ENCODE measurements around a stretch of chr10.

DNA sequence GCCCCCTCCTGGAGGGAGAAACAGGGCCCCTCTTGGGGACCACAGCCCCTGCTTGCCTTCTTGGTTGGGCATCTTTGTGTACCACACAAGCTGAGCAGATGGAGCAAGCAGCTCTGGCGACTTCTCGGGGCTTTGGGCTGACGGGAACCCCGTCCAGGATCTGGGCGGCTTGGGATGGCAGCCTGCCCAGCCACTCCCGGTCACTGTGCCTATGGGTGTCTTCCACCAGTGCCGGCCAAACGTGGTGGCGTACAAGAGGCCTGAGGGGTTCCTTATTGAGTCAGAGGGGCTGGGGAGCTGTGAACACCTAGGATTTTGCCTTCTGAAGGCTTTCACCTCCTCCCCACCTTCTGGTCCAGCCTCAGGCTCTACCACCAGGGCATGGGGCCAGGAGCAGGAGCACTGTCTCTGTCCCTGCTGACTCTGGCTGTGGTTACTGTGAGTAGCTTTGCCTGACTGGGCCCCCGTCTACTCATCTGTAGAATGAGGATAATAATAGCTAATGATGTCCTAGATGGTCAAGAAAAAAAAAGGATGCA, 71.8 kb upstream of the PPIF start:
- PRO-cap = no peak

DNA sequence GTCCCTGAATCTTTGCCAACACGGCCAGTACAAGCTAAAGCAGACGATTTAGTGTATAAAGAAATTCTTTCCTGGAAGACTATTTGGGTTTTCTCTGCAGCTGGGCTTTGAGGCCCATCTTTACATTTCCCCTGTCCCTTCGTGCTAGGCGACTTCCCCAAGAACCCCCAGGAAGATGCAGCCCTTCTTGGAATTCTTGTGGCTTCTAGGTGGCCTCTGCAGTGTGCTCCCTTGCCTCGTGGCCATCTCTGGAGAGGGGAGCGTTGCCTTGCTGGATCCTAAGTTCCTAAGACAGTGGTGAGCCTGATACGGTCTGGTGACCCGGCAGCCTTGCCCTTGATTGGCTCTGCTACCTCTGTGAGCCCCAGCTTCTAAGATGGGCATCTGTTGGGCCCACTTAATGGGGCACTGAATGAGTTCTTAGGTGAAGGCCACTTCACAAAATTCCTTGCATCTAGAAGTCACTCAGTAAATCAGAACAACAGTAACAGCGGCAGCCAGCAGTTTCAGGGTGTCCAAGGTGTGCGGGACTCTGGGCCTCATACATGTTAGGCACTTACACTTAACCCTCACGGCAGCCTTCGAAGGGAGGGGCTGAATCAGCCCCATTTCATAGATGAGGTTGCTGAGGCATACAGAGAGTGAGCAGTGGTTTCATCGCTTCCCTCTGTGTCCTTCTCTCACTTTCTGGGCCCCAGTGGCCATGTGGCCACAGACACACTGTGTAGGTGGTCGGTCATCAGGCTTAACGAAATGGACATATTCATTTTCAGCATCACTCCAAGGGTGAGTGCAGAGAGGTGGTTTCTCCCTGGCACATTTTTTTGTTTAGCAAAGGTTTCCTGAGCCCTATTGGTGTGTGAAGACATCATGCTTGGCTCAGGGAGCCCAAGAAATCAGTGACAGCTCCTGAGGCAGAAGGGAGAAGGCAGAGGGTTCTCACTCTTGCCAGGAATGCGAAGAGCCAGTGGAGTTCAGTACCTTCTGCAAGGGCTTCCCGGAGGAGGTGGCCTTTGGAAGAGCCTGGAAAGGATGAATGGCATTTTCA, 62.1 kb upstream of the PPIF start:
- PRO-cap = no peak

GRCh38 chr10:79287874-79288967, 59.0 kb upstream of the PPIF start:
- PRO-cap = no peak

GRCh38 chr10:79335371-79336232, 11.7 kb upstream of the PPIF start:
- PRO-cap = no peak

DNA sequence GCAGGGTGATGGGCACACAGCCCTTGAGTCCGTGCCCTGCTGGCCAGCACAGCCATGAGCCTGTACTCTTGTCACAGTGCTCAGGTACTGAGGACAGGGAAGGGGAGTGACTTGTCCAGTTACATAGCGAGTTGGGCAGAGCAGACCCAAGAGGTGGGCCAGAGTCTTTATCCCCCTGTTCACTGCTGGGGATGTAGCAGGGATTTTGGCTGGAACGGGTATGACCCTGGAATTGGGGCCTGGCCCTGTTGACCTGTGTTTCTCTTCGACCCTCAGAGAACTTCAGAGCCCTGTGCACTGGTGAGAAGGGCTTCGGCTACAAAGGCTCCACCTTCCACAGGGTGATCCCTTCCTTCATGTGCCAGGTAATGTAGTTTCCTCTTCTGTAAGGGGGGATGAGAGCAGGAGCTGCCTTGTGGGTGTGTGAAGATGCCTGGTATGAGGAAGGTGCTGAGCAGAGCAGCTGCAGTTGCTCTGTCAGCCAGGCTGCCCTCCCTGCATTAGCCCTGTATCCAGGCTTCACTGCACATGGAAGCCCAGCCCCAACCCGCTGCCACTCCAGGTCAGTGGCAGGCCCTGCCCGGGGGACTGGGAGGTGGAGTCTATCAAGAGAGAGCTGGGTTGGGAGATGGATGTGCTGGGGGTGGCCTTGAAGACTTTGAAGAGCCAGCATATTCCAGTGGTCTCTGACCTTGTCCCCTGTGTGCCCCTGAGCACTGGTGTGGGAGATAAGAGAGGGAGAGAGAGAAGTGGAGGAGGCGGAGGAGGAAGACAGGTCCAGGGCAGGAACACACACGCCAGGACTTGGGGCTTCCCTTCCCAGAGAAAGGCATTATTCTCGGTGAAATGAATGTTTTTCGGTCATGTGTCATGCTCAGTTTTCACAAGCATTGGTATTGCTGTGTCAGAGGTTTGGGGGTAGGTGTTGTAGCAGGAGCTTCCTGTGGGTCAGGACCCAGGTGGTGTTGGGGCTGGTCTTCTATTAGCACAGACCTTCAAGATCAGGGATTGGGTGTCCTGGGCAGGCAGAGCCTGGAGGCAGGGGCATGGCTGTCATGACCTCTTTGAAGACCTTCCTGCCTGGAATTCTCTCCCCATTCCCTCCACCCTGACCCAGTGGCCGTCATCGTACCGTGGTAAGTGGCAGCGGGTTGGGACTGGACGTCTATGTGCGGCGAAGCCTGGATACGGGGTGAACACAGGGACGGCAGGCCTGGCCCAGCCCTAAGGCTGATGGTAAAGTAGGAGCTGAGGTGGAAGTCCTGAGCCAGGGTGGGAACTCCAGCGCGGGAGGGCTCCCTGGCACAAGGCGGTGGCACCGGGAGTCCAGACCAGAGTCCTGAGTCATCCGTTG, 2.6 kb downstream of the PPIF start:
- PRO-cap = no peak

DNA sequence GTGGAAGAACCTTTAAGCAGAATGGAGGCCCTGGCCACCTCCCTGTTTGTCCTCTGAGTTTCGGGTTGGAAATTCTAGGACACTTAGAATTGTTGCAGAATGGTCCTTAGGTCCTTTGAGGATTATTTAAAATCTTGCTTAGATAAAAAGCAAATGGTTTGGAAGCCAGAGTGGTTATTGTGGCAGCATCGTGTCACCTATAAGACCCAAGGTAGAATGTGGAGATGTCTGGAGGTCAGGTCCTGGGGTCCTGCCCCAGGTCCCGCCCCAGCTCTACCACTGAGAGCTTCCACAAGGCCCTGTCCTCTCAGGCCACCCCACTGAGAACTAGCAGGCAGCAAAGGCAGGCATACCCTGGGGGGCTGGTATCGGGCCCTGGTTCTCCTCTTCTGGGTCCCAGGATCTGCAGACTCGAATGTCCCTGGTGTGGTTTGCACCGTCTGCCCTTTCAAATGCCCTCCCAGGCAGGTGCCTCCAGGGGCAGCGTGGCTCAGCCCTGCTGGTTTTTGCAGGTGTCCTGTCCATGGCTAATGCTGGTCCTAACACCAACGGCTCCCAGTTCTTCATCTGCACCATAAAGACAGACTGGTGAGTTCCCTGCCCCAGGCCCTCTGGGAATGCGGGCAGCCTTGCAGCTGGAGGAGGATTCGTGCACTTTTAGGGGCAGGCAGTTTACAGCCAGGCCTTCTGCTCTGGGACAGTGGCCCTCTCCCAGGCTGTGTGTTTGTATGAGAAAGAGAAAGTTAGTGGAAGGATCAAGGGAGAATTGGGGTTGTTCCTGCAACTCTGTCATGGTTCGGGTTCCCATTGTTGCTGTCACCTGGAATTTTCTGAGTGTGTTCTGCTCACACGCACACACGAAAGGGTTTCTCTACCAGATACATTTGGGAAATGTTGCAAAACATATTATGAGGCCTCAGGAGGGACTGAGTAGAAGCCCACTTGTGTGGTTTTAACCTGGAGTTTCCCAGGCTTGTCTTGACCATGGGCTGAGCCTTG, 4.8 kb downstream of the PPIF start:
- PRO-cap = no peak

- PRO-cap = no peak
Observed at GRCh38 chr10:79381622-79382308, 34.5 kb downstream of the PPIF start.

- PRO-cap = unidirectional peak, plus-strand start at chr10:79444317; unidirectional peak, plus-strand start at chr10:79444532; unidirectional peak, plus-strand start at chr10:79444595; bidirectional peak, plus-strand start at chr10:79445016, minus-strand start at chr10:79444916
Observed at GRCh38 chr10:79444254-79445176, 909 bp downstream of the ZCCHC24 start.

- PRO-cap = no peak
Observed at GRCh38 chr10:79947827-79948415, 984 bp downstream of the SFTPD start.

GRCh38 chr10:80135820-80136568, 3.5 kb downstream of the PLAC9 start:
- PRO-cap = no peak

- PRO-cap = no peak
Observed at GRCh38 chr10:80144306-80145450, 12.1 kb downstream of the PLAC9 start.

DNA sequence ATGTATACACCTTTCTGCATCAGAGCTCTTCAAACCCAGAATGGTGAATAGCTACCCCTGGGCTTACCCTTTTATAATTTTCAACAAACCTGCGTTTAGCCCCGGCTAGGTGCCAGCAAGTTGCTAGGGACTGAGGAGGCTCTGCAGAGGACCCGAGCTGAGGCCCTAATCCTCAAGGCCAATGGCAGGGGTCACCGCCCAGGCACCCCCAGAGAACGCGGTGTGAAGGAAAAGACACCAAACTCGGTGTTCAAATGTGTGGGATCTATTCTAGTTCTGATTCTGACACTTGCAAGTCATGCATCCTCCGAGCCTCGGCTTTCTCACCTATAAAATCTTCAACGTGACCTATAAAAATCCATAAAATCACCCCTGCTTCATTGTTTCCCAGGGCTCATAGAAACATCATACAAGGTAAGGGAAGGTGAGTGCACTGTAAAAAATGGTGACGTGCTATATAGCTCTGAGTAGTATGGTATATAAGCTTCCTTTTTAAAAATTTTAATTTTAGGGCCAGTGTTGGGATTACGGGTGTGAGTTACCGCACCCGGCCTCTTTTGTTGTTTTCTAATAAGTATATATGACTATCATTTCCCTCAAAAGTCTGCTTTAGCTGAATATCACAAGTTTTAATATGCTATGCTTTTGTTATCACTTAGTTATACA, 2.6 kb upstream of the ANXA11 start:
- PRO-cap = unidirectional peak, minus-strand start at position 319 of the sequence; bidirectional peak, plus-strand start at position 510 of the sequence, minus-strand start at position 319 of the sequence

GRCh38 chr10:80265601-80266513, 23.6 kb downstream of the MAT1A start:
- PRO-cap = no peak

GRCh38 chr10:80472251-80473022, 18.3 kb downstream of the TSPAN14 start:
- PRO-cap = no peak

DNA sequence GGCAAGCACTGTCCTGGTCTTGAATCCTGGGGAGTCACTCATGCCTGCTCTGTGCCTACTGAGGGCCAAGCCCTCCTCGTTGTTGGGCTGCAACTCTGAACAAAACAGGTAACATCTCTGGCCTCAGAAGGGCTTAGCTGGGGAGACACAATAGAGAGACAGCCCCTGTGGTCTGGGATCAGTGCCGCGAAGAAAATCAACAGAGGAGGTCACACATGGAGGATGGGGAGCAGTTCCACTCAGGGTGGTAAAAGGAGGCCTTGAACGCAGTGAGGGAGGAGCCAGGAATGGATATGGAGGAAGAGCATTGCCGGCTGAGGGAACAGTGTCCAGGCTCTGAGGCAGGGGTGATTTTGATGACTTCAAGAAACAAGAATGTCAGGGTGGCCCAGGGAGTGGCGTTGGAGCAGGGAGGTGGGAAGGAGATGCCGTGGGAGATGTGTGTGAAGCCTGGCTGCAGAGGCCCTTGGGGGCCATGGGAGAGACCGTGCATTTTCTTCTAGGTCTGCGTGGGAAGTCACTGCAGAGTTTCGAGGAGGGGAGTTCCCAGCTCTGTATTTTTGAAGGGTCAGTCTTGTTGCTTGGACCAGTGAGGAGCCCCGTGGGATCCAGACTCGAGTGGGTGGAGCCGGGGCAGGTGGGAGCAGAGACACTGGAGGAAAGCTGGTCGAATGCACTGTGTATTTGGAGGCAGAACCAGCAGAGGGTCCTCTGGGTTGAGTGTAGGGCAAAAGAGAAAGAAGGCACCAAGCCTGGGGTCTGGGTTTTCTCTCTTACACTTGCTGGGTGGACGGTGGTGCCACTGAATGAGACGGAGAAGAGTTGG, 35.7 kb upstream of the SH2D4B start:
- PRO-cap = no peak

DNA sequence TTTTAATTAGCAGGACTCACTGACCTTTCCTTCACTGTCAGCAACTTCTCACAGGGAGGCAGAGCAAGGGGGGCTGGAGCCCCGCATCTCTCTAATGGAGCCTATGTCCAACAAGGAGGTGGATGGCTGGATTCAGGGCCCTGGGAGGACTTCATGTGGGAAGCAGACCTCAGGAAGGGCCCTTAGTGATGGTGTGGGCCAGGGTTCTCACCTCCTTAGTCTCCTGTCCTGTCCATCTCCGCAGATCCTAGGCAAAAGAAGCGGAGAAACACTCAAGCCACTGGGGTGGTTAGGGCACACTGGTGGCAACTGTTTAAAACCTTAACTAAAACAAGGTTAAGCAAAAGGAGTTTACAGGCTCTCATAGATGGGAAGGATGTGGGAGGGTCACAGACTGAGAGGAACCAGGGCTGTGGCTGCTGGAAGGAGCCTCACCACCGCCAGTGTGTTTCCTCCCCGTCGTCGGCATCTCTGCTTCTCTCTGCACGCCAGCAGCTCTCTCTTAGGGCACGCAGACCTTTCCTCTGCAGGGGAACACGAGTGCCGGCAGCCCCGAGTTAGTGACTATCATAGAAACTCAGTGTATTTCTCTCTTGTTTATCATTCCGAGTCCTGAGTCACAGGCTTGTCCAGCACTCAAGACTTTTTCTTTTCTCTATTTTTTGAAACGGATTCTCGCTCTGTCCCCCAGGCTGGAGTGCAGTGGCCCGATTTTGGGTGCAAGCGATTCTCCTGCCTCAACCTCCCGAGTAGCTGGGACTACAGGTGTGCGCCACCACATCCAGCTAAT, 8.2 kb upstream of the SH2D4B start:
- PRO-cap = unidirectional peak, minus-strand start at position 473 of the sequence

GRCh38 chr10:80540944-80541977, 3.6 kb downstream of the SH2D4B start:
- PRO-cap = no peak

- PRO-cap = no peak
Observed at GRCh38 chr10:82432309-82432731, 557.3 kb downstream of the NRG3 start.

DNA sequence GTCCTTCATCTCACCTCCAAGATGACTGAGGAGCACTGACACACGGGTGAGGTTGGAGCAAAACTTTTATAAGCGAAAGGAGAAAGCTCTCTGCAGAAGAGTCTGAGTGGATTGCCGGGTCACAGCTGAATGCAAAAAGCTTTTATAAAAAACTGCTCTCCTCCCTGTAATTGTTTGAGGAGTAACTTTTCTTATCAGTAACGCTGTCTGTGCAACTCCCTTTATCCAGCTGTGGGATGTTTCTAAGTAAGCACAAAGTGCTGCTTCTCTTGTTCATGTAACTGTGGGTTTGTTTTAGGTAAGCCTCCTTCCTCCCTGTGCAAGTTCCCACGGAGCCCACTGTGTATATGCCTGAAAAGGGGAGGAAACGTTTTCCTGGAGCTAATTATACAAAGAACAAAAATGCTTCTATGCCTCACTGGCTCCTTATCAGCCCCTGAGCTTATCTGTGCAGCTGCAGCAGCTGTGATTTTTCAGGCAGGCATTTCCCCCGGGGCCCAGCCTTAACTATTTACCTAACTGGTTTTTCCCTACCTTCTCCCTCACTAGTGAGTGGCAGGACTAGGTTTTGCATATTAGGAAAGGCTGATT, 593.5 kb upstream of the GHITM start:
- PRO-cap = no peak

DNA sequence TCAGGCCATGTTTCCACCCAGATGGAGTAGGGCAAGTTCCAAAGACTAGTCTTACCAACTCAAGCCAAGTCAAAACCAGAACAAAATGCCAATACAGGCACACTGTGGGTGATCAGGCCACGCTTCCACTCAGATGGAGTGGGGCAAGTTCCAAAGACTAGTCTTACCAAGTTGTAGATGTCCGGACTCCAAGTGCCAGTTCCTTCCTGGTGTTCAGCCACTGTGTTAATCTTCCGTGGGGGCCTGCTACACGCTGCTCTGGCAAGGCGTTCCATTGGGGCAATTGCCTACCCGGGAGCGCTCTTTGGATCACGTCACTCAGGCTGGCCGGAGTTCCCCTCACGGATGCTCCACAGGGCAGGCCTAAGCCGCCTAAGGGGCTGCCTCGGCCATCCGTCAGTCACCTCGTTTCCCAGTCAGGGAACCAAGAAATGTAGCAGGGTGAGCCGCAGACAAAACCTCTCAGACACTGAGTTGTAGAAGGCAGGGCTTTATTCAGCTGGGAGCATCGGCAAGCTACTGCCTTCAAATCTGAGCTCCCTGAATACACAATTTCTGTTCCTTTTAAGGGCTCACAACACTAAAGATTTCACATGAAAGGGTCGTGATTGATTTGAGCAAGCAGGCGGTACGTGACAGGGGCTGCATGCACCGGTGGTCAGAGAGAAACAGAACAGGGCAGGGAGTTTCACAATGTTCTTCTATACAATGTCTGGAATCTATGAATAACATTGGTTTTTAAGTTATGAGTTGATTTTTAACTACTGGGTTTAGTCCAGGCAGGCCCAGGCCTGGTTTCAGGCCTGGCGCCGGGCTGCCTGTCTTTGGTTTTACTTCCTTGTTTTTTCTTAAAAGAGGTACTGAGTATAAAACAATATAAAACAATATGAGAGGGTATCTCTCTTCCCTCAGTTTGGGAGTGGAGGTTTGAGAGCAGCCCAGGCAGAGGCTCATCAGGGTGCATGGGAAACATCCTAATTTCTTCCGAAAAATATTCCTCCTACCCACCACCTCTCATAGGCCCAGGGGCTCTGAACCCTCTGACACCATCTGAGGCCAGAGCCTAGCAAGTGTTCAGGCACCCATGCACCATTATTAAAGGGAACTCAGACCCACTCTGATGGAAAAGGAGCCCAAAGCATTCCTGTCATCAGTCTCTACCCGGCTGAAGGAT, 1.7 kb upstream of the GPR15LG start:
- PRO-cap = no peak